Bronchial lymph node (tissue), 1 donor: ENCODE results near the genes CDC42, EPHB2 and ASAP3.

GRCh38 chr1:21864086-21864403 is 52.0 kb downstream of the LDLRAD2 start:
- PRO-cap, result no peak

DNA sequence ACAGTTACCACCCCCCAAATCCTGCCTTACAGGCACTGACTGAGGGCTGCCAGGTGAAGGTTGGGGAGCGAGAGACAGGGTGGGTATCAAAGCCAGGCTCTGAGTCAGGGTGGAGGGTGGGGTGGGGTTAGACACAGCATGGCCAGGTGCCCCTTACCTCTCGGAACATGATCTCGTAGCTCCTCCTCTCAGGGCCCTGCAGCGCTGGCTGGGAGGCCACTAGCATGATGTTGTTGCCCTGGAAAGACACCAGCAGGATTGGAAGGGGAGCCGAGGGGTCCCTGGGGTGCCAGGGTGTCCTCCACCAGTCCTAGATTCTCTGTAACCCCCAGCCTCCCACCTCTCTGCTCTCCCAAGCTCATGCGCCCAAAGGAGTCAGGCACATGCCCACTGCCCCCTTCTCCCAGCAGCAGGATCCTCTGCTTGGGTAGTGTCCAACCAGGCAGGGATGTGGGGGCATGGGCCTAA is 53.1 kb downstream of the LDLRAD2 start:
- PRO-cap, result no peak

- PRO-cap, result no peak
Measured at GRCh38 chr1:21955452-21956114, 18.5 kb upstream of the HSPG2 start.

DNA sequence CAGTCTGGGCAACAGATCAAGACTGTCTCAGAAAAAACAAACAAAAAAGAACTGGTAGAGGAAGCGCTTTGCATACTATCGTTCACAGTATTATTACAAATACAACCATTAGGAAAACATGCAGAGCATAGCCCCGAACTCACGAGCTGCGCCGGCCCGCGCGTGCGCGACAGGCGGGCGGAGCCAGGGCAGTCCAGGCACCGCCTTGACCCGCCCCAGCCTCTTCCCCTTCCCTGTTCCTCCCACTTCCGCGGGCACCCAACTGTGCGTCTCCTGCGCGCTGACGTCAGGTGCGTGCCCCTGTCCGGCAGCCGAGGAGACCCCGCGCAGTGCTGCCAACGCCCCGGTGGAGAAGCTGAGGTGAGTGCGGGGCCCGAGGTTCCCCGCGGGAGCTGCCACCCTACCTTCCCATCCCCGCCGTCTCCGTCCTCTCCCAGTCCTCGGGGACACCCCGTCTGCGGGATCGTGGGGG is at the start of gene CDC42:
TSS of gene CDC42 (plus strand) at position 327 of the 472 bp plus-strand sequence.
- PRO-cap, result bidirectional peak, plus-strand start at position 306 of the sequence, minus-strand start at position 146 of the sequence

GRCh38 chr1:22076258-22076609 is 23.7 kb downstream of the CDC42 start:
- PRO-cap, result no peak

GRCh38 chr1:22129336-22129652 is 13.6 kb downstream of the WNT4 start:
- PRO-cap, result unidirectional peak, minus-strand start at chr1:22129548

- PRO-cap, result no peak
Measured at GRCh38 chr1:22176587-22176993, 33.7 kb upstream of the WNT4 start.

DNA sequence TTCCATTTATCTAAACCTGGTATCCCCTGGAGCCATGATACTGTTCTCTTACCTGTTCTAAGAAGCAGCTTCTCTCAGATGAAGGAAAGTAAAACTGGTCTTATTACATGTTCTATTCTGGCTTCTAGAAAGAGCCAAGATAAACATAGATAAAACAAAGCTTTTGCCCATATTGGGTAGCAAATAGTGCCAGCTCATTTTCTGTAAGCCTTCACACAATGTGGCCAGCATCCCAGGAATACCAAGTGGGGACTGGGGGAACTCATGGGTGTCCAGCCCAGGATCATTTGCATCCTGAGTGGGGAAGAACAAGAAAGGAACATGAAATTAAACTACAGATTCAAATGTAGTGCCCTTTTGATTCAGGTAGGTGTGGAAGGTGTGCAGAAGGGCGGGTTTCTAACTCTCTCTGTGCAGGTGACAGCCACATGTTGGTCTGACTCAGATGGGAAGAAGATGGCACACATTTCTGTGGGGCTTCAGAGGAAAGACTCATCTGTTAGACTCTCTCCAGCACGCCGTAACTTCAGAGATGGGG is 53.4 kb upstream of the EPHA8 start:
- PRO-cap, result no peak

DNA sequence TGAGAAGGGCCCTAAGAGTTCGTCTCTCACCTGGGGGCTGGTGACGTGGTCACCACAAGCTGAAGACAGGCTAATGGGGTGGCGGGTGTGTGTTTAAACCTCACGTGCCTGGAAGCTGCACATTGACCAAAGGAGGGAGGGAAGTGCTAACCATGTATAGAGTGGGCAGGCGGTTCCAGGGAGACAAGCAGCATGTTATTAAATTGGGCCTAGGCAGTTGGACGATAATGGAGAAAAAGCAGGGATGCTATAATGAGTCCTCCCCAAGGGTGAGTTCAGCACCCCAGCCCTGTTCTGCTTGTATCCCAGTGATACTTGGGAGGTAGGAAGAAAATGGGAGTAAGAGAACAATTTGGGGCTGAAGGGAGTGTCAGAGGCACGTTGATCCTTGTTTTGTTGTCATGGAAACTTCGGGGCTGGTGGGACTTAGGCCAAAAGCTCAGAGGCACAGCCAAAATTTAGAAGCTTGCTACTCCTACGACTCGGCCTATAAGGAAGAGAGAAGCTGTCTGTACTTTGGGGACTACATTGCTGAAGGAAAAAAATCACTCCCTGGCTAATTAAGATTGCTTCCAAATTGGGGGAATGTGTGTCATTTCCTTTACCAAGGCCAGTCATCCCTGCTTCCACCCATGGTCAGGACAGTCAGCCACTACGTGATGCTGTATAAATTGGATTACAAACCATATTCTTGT is 33.2 kb upstream of the EPHA8 start:
- PRO-cap, result no peak

DNA sequence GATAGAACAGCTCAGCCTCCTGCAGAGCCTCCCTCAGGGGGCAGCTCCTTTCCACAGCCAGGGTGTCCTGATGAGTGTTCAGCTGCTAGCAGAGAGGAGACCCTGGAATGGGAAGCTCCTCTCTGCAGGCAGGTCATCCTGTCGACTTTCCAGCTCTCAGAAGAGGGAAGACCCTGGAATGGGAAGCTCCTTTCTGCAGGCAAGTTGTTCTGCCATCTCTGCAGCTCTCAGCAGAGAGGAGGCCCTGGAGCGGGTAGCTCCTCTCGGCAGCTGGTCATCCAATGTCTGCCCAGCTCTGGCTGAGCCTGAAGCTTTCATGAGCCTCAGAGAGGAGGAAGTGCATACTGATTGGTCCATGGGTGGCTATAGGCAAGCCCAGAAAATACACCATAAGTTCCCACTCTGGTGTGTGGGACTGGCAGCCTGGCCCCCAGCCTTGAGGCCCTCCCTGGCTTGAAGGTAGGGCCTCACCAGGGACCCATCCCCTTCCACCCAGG is 1.7 kb upstream of the C1QA start:
- PRO-cap, result no peak

DNA sequence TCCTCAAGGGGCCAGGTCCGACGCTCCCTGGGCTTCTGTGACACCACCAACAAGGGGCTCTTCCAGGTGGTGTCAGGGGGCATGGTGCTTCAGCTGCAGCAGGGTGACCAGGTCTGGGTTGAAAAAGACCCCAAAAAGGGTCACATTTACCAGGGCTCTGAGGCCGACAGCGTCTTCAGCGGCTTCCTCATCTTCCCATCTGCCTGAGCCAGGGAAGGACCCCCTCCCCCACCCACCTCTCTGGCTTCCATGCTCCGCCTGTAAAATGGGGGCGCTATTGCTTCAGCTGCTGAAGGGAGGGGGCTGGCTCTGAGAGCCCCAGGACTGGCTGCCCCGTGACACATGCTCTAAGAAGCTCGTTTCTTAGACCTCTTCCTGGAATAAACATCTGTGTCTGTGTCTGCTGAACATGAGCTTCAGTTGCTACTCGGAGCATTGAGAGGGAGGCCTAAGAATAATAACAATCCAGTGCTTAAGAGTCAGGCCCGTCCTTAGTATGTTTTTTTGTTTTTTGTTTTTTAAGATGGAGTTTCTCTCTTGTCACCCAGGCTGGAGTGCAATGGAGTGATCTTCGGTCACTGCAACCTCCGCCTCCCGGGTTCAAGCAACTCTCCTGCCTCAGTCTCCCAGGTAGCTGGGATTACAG is 2.9 kb downstream of the C1QA start:
- PRO-cap, result bidirectional peak, plus-strand start at position 390 of the sequence, minus-strand start at position 201 of the sequence

DNA sequence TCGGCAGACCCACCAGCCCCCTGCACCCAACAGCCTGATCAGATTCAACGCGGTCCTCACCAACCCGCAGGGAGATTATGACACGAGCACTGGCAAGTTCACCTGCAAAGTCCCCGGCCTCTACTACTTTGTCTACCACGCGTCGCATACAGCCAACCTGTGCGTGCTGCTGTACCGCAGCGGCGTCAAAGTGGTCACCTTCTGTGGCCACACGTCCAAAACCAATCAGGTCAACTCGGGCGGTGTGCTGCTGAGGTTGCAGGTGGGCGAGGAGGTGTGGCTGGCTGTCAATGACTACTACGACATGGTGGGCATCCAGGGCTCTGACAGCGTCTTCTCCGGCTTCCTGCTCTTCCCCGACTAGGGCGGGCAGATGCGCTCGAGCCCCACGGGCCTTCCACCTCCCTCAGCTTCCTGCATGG is 4.0 kb downstream of the C1QC start:
- PRO-cap, result no peak

DNA sequence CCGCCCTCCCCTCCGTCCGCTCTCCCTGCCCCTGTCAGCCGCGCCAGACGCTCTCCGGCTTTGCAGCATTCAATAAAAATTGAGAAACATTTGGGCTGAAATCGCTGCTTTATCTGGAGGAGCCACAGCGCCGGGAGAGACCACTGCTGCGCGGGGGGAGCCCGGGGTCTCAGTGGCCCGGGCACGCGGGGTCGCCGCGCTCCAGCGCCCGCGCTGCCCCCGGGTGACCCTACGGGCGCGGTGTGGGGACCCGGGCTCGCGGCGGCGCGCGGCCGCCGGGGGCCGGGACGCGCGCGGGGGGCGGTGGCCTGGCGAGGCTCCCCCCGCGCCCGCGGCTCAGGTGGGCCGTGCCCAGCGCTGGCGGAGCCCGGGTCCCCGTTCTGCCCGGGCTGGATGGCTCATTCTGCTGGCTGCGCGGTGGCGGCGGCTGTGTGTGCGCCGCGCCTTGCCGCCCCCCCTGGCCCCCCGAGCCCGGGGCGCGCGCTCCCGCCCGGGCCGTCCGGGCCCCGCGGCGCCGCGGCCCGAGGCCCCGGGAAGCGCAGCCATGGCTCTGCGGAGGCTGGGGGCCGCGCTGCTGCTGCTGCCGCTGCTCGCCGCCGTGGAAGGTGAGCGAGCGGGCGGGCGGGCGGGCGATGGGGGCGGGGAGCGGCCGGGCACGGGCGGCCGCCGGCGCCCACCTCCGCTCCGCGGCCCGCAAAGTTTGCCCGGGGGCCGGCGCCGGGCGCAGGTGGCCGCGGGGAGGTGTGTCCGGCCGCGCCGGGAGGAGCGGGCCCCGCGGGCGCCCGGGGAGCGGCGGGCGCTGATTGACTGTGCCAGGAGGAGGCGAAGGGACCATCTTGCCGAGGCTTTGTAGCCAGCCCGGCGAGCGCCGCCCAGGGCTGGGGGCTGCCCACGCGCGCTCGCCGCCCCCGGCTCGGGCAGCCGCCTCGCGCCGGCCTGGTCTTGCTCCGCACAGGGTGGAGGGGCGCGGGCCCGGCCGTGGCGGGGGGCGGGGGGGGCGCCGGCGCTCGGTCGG is at the start of gene EPHB2:
TSS of gene EPHB2 (plus strand) at position 401 of the 1,015 bp plus-strand sequence.
- PRO-cap, result bidirectional peak, plus-strand start at position 401 of the sequence, minus-strand start at position 66 of the sequence

DNA sequence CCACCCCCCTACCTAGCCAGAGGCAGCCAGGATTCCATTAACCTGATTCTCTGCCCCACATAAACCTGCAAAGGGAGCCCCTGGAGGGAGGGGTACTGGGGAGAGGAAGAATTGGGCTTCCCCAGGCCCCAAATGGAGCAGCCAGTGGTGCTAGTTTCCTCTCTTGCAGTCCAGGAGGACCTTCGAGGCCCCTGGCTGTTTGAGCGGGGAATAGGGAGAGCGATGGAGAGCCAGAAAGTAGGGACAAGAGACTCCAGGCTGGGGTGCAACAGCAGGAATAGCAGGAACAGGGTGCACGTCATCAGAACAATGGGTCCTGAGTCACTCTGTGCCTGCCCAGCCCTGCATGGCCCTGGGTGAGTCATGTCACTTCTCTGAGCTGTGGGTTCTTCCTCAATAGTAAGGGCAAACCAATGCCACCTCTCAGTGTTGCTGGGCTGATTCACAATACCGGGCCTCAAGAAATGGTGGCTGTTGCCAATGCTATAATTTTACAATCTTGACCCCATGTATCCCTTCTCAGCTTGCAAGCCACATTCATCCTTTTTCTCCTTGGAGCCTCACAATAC is 121.3 kb downstream of the EPHB2 start:
- PRO-cap, result no peak

DNA sequence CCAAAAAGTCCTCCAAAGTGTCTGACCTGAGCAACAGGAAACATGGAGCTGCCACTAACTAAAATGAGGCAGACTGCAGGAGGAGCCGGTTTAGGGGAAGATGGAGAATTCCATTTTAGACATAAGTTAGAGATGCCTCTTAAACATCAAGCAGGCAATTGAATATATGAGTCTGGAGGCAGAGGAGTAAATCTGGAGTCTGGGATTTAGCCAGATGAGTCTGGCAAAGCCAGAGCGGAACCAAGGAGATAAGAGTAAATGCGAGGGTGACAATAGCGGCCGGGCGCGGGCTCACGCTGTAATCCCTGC is 43.7 kb downstream of the LACTBL1 start:
- PRO-cap, result unidirectional peak, plus-strand start at position 67 of the sequence

DNA sequence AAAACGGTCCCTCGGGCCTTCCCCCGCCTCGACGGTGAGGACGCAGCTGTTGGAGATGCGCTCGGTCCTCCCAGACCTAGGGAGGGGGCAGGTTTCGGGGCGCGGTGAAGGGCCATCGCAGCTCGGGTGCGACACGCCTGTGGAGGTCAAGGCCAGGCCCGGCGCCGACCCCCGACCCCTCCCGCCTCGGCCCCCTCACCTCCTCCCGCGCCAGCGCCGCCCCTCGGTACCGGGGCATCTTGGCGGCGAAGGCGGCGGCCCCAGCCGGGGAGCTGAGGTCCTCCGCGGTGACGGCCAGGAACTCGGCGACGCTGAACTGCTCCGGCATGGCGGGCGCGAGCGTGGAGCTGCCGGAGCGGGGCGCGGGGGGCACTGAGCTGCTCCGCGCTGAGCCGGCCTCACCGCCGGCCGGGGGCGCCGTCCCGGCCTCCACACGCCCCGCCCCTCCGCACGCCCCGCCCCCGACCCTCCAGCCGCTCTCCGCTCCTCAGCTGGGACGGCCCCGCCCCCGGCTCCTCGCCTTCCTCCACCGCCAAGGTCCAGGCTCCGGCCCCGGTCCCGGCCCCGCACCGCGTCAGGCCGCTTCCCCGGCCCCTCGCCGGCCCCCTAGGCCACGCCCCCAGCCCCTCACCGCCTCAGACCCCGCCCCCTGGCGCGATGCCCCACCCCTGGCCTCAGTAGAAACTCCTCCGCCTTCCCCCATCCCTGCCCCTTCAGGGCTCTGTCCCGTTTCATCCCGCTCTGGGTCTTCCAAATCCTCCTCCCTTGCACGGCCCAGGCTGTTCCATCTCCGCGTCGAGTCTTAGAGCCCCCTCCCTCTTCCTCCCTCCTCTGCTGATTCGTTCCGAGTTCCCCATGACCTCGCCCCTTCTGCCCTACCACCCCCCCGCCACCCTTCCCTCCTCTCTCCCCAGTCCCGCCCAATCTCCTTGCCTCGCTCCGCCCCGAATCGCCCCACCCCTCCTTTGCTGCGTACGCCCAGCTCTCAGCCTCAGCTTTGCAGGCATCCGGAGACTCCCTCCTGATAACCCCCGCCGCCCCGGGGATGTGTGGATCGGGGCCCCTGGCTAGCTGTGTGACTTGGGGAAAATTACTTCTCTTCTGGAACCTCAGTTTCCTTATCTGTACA is at the start of gene ASAP3:
TSS of gene ASAP3 (minus strand) at position 374 of the 1,129 bp plus-strand sequence.
- PRO-cap, result bidirectional peak, plus-strand start at position 680 of the sequence, minus-strand start at position 400 of the sequence; bidirectional peak, plus-strand start at position 994 of the sequence, minus-strand start at position 800 of the sequence

- PRO-cap, result no peak
Measured at GRCh38 chr1:23521328-23521739, 9.7 kb downstream of the E2F2 start.

DNA sequence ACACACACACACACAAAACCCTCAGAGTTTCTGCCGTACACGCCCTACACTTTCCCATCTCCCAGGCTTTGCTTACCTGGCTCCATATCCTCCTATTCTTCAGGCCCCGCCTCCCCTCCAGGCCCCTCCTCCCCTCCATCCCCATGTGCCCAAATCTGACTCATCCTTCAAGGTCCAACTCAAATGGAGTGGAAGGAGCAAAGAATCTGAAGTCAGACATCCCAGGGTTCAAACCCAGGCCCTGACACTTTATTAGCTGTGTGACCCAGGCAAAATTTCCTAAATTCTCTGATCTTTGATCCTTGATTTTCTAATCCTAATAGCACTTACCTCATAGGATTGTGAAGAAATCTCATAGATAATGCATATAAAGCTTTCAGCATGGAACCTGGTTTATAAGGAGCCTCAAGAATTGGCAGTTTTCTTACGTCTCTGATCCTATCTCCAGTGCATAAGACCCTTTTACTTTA is 3.8 kb upstream of the E2F2 start:
- PRO-cap, result no peak

DNA sequence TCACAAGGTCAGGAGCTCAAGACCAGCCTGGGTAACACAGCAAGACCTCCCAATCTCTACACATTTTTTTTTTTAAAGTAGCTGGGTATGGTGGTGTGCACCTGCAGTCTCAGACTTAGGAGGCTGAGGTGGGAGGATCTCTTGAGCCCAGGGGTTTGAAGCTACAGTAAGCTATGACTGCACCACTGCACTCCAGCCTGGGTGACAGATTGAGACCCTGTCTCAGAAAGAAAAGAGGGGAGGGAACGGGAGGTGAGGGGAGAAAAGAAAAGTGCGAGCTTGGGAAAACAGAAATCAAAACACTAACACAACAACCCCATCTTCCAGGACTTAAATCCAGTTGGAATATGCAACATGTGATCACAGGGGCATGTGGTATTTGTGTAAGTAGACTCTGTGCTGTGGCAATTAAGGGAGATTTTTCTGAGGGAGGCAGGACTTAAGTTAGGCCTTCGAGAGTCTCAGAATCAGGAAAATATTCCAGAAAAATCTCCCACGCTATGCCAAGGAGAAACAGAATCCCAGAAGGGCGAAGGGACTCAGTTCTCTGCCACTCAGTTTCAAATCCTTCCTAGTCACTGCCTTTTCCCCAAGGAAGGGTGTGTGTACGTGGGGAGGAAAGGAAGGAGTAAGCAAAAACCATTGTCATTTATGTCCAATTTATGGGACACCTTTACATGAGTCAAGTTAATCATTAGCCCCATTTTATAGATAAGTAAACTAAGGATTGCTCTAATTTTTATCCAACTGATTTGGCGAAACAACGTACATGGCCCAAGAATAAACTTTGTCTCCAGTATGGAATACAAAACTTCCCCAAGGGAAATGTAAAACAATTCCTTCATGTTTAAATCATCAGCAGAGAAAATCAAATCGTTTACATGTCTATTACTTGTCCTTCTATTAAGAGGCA is 12.3 kb downstream of the ID3 start:
- PRO-cap, result no peak

GRCh38 chr1:23554778-23555689 is 4.3 kb downstream of the ID3 start:
- PRO-cap, result bidirectional peak, plus-strand start at chr1:23555079, minus-strand start at chr1:23554932